Neural progenitor cell (in vitro differentiated cells): ENCODE data around the genes COL4A1 and COL4A2.

GRCh38 chr13:106545873-106546593 is 10.6 kb upstream of the EFNB2 start:
- RAMPAGE, long total RNA = no peak

DNA sequence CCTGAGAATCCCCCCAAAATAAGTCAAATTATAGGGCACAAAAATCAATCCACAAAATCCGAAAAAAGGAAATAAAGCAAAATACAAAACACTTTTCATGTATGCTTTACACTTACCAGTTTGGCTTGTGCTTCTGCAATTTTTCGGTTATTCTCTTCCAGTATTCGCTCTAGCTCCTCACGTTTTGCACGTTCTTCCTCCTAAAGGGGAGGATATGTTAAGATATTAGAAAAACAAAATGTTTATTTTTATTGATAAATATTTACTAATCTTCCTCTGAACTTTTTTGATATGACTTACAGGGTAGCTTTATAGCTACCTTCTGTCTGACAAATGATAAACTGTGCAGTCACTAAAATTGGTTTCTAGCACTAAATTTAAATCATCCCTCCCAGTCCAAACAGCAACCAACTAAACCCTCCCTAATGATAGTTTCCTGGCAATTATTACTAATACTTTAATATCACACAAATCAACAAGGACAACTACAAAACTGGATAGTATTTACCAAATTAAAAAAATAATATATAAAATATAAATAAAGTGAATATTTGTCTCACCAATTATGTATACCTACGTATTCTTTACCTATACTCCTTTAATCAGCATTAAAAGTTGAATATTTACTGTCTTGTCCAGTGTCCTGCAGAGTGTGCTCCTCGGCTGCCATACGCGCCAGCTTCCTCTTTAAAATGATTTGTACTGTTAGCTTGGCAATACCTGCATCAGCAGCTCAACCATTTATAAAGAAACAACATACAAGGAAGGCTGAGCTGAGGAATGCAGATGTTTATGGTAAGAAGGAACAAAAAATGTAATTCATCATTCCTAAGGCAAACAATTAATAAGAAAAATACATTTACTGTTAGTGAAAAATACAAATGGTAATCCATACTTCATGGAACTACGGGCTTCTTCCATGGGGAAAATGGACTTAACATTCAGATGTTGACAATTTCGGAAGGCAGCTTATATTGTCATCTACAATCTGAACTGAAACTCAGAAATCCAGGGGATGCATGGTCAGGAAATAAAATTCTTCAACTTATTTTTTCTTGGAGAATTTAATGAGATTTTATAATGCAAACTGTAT is 10.7 kb downstream of the ARGLU1 start:
- RAMPAGE, long total RNA = no peak

GRCh38 chr13:106796301-106796990 is 228.5 kb upstream of the ARGLU1 start:
- RAMPAGE, long total RNA = no peak

DNA sequence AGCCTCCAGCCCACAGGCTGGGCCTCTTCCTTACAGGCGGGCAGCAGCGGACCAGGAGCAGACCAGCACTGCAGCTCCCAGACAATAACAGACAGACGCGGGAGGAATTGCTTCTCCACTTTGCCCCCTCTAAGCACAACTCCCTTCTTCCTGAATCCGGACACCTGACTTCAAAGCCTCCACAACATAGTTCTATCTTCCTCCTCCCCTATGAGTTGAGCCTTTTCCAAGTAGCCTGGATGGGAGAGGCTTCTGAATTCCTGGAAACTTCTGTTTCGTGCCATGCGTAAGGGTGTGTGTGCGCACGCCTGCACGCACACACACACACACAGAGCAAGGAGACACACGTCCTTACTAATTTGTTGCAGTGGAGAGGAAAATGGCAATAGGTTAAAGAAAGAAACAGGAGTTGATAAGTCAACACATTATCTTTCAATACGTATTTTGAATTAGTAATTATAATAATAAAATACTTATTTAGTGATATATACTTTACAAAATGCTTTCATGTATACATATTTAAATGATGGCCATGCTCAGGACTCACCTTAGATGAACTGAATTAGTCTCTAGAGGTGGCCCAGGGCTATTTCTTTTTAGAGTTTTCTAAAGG is 338.0 kb upstream of the ARGLU1 start:
- RAMPAGE, long total RNA = no peak

GRCh38 chr13:108587337-108587536 is 42.2 kb upstream of the MYO16 start:
- RAMPAGE, long total RNA = no peak

GRCh38 chr13:108916181-108916848 is 286.9 kb downstream of the MYO16 start:
- RAMPAGE, long total RNA = no peak

- RAMPAGE, long total RNA = no peak
These were observed 328.5 kb downstream of the MYO16 start for GRCh38 chr13:108957935-108958207.

GRCh38 chr13:109494638-109495403 is 291.6 kb downstream of the IRS2 start:
- RAMPAGE, long total RNA = no peak

DNA sequence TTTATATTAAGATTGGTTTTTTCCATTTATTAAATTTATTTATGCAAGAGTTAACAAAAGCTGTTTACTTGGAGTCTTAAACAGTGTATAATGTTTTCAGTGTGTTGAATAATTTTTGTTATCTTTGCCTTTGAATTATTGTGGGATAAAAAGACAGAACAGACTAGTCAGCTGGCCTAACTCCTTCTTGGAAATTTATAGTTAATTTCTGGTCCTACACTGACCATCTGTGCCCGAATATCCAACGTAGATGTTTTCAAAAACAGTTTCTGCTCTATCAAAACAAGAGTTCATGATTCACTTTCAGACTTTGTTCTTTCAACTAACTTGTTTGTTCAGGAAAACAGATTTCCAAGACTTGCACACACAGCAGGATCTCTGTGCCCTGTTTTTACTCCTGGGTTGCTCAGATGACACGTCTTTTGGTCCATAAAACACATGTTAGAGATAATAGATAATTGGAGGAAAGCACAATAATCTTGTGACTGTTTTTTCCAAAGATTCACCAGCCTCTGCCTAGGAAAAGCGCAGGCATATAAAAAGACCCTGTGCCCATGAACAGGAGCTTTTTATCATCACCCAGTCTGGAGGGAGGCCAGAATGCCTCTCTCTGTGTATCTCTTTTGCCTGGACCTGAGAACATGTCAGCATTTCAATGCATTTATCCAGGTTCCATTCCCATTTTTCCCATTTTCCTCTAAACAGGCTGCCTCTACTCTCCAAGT is 218.0 kb downstream of the IRS2 start:
- RAMPAGE, long total RNA = no peak

- RAMPAGE, long total RNA = no peak
These were observed 70.4 kb downstream of the IRS2 start for GRCh38 chr13:109715844-109716503.

DNA sequence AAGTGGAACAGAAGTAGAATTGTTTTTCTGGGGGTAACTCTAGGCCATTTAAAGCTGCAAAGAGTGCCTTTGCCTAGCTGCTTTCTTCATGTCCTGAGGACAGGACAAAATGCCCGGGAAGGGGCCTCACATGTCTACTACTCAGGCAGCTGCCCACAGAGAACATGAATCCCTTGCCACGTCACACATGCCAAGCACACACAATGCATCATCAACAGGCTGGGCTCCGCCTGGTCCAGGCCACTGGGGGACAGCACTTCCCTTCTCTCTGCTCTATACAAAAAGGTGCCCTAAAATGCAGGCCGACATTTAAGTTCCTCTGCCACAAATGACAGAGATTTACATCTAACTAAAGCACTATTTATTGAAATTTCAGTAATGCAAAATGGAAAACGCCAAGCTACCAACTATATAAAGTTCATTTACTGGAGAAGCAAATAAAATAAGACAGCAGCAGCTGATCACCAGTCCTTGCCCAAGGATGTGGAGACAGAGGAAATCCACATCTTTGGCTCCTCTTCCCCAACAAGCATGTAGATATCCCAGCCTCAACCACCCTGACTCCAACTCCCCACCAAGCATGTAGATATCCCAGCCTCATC is 21.4 kb downstream of the IRS2 start:
- RAMPAGE, long total RNA = no peak

DNA sequence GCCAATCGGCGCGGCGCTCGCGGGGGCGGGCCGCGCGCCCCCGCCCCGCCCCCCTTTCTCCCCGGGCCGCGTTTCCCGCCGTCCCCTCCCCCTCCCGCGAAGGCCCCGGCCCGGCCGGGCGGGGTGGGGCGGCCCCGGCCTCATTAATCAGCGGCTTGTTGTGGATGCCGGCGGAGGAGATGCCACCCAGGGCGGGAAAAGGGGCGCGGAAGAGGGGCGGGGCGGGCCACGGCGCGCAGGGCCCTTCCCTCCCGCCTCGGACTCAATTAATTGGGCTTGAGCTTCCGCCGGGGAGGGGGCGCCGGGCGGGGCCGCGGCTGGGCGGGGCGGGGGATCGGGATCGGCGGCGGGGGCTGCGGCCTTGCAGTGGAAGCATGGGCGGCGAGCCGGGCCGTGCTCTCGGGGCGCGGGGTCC is 343 bp upstream of the IRS2 start:
- RAMPAGE, long total RNA = no peak

DNA sequence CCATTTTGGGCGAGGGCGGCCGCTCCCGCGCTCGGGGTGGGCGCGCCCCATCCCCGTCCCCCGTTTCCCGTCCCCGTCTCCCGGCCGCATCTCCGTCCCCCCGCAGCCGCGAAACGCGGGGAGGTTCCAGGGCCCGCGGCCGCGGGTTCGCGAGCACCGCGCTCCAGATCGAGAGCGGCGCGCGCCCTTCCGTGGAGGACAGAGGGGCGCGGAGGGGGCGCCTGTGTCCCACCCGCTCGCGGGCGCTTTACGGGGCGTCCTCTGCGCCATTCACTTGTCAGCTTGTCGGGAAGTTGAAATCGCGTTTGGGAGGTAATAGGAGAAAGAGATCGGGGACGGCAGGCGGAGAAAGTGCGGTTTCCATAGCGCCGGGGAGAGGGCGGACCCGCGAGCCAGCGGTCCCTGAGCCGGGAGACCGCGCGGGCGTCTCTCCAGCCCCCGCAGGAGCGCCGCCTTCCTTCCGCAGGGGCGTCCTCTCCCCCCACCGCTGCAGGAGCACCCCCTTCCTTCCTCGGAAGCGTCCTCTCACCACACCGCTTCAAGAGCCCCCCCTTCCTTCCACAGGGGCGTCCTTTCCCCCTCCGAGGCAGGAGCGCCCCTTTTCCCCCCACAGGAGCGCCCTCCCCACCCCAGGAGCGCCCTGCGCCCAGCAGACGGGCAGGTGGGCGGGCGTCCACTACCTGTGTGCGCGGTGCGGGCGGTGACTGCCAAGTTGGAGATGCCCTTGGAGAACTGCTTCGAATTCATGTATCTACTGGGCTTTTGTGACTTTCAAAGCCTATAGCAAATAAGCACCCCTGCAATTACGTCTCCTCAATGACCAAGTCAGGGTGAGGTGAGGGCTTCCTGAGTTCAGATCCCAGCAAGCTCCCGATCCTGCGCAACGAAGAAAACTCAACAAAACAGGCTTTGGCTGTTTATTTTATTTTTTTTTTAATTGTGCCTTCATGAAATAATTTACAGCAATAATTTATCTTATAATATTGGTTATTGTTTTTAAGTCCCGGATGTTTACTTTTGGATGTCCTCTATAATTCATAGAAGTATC is 1.1 kb upstream of the IRS2 start:
- RAMPAGE, long total RNA = no peak

- RAMPAGE, long total RNA = no peak
These were observed 215.9 kb upstream of the IRS2 start for GRCh38 chr13:110002264-110002687.

GRCh38 chr13:110047349-110048242 is 259.4 kb downstream of the COL4A1 start:
- RAMPAGE, long total RNA = no peak

GRCh38 chr13:110129593-110130005 is 177.4 kb downstream of the COL4A1 start:
- RAMPAGE, long total RNA = no peak

DNA sequence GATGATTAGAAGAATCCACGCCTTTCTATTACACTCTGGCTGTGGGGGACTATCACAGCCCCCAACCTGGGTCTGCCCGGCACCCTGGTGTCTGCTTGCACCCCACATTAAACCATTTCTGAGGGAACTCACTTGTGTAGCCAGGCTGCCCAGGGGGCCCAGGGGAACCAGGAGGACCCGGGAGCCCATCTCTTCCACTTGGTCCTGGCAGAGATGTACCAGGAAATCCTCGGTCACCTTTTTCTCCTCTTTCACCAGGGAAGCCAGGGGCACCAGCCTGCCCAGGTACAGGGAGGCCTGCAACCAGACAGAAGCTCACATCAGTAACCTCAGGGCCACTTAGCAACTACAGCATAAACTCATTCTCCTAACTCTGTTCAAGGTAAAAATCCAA is 108.6 kb downstream of the COL4A1 start:
- RAMPAGE, long total RNA = no peak

DNA sequence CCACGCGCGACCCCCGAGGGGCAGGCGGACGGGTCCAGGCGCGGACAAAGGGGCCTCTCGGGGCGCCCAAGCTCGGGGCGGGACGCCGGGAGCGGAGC is 277 bp downstream of the COL4A1 start:
- RAMPAGE, long total RNA = no peak

DNA sequence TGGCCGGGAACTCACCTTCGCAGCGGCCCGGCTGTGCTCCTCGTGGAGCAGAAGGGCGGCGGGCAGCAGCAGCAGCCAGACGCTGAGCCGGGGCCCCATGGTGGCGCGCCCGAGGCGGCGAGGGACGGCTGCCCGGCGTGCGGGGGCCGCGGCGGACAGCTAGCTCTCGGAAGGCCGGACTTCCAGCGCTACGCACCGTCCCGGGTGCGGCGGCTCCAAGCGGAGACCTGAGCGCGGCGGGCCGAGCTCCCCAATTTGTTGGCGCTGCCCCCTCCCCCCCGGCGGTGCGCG is at the start of gene COL4A1:
COL4A1 (minus strand) TSS at position 229 of the 291 bp plus-strand sequence.
- RAMPAGE, long total RNA = no peak

DNA sequence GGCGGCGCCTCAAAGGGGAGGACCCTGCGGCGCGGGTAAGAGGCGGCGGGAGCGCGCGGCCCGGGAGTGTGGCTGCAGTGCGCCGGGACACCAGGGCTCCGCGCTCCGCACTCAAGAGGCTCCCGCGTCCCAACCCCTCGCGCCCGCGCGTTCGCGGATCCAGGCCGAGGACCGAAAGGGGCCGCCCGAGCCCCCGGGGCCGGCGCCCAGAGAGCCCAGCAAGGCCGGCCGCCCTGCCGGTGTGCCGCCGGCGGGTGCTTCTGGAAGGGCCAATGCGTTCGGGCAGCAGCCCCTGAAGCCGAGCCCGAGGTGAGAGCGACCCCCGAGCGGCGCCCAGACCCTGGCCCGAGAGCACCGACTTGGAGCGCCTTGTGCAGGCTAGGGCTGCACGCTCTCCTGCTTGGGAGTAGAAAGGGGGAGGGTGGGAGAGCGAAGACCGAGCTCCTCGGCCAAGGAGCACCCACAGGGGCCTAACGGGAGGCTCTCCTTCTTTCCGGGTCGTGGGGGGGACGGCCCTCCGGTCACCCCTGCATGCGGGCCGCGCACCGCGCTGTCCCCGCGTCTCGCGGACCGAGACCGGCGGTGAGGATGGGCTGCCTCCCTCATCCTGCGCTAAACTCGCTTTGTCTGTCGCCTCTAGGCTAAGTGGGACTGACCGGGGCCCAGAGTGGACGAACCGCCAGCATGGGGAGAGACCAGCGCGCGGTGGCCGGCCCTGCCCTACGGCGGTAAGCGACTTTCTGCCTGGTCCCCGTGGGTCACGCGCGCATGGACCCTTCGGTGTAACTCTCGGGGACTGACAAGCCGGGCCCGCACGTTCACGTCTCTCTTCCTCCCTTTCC is at the start of gene COL4A2:
COL4A2 (plus strand) TSS at position 65 of the 842 bp plus-strand sequence.
- RAMPAGE, long total RNA = no peak